Right cardiac atrium (tissue), 1 donor: ENCODE results near the gene MFF.

DNA sequence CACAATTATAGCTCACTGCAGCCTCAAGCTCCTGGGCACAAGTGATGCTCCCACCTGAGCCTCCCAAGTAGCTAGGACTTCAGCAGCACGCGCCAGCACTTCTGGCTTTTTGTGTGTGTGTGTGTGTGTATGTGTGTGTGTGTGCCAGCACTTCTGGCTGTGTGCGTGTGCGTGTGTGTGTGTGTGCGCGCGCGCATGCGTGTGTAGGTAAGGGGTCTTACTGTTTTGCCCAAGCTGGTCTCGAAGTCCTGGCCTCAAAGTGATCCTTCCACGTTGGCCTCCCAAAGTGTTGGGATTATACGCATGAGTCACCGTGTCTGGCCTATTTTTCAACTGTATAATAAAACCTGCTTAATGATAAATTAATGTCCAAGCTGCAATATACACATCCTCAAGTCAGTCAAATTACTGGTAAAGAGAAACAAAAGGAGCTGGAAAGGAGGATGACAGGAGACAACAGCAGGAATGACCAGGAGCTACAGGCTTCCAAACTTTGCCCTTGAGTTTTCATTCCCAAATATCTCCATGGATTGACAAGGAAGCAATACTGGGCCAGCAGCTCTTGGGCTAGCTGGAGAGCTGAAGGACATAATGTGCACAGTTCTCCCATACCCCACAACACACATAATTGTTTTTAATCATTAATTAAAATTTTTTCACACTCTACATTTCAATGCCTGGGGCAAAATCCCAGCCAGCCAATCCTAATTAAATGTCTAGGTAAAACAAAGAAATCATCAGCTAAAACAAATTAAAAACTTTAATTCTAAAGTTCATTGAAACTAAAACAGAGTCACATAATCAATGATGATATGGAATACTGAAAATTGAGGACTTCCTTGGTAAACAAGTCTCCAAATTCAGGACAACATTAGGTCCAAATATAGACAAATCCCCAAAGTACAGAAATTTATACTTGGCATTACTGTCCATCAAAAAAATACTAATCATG is 42.5 kb downstream of the CUL3 start:
- PRO-cap, result no peak

- PRO-cap, result no peak
Observed at GRCh38 chr2:224553939-224554835, 31.0 kb downstream of the CUL3 start.

GRCh38 chr2:224569690-224570103 is 15.5 kb downstream of the CUL3 start:
- PRO-cap, result no peak

- PRO-cap, result no peak
Observed at GRCh38 chr2:224776828-224777164, 60.6 kb upstream of the CCDC195 start.

- PRO-cap, result no peak
Observed at GRCh38 chr2:224875809-224876577, 159.8 kb upstream of the CCDC195 start.

DNA sequence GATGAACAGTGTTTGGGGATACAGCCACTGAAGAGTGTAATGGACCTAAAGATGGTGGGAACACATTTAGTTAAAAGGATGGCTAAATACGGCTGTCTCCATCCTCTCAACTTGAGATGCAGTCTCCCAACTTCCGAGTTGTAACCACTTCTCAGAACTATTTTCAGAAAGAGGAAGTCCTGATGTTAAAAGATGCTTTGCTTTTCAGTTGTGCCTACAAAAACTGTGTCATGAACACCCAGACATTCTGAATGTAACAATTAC is 148.0 kb downstream of the DOCK10 start:
- PRO-cap, result no peak

DNA sequence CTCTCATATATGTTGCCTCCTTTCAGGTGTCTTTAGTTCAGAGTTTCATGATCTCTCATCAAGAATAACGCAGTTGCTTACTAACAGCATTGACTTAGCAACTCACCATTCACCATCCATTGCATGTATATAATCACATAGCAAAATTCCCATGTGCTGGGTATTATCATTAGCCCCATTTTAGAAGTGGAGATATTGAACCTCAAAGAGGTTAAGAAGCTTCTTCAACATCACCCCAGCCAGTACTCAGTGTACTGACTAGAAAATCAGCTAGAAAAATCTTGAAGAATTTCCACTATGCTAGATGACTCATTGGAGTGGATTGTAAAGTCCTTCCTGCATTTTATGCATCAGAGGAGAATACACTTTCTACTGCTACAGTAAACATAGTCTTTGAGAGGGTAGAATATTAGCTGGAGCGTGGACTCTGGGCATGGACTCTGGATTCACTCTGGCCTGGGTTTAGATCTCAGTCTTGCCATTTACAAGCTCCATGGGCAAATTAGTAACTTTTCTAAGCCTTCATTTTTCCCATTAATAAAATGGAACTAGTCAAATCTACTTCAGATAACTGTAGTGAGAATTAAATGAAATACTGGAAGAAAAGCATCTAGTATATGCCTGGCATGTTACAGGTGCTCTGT is 216.0 kb downstream of the IRS1 start:
- PRO-cap, result no peak

GRCh38 chr2:226615831-226616424 is 183.7 kb downstream of the IRS1 start:
- PRO-cap, result no peak

- PRO-cap, result no peak
Observed at GRCh38 chr2:226631589-226632135, 168.0 kb downstream of the IRS1 start.

DNA sequence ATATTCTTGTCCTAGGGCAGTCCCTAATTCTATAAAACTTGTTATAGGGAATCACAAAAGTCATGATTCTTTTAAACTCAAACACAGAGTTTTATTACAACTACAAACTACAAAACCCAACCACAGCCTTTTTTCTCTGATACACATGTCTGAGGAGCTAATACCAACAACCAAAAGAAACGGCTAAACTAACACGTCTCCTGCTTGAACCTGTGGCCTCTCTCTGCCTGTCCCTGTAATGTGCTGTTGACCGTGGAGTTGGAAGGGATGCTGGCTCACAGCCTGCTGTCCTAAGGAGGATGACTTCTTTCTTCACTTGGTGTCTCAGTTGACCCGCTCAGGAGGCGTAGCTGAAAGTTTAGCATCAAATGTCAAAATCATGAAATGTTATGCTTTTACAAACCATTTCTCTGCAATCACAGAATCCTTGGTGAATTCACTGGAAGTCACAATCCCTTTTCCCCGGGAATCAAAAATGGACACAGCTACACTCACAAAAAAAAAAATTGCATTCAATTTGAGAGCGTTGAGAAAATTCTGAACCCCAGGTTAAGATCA is 74.5 kb downstream of the IRS1 start:
- PRO-cap, result no peak

DNA sequence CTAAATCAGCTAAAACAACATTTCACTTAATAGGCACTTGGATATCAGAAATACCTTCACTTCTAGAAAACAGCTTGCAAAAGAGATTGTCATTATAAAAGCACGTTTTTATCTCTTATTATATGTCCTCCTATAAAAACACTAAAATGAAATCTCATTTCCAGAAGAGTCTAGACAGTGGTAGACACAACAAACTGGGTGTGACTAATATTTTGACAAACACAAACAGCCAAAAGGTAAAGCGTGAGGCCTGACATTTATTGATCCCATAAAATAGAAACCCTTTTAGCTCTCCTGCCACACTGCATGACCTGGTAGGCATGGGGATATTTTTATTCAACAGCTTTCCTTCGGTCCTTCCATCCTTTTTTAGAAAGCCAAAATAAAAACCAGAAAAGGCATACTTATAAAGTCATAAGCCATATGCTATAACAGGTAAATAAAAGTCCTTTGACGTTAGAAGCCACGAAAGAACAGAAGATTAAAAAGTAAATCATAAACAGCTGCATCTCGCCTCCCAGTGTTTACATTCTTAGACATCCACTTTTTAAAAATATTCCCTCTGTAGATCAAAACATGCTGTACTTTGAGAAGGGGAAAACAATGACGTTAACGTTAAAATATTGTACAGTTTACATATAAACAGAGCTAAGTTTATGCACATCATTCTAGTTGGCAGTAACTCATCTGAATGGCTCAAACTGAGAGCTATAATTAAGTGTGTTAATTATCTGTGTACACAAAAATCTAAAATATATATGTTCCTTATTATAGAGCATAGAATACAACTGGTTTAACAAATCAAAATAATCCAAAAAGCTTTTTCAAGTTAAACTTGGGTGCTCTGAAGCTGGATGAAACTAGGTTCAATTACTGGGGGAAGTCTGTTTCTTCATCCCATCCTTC is 44.6 kb downstream of the IRS1 start:
- PRO-cap, result no peak

DNA sequence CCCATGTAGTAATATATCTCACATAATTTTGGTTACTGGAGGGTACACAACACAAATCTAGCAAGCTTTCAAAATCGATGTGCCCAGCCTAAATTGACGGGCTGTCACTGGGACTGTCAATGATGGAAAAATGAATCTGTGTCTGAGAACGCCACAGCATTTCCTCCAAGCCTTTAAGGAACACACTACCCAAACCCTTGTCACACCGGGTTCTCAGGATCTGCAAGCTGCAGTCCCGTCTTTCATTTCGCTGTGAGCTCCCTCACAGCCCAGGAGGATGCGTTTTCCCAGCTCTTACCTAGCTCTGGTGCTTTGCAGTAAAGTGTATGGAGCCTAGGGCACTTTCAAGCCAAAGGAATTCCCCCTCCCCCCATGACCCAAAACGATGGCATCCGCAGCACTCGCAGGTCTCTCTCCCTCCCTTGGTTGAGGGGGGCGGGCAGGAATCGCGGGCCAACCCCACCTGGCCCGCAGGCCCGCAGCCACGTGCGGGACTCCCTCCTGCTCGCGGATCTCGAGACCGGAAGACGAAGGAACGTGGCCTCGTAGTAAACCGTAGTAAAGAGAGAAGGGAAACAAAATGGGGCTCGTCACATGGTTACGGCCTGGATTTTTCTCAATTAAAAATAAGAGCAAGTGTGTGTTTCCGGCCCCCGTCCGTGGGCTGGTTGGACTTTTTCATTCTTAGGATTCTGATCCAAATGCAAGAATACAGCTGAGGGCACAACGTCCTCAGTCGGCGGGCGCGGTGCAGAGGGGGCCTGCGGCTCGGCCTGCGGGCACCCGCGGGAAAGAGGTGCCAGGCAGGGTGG is 8.6 kb downstream of the IRS1 start:
- PRO-cap, result no peak

- PRO-cap, result no peak
Observed at GRCh38 chr2:227087775-227088538, 76.0 kb downstream of the COL4A4 start.

DNA sequence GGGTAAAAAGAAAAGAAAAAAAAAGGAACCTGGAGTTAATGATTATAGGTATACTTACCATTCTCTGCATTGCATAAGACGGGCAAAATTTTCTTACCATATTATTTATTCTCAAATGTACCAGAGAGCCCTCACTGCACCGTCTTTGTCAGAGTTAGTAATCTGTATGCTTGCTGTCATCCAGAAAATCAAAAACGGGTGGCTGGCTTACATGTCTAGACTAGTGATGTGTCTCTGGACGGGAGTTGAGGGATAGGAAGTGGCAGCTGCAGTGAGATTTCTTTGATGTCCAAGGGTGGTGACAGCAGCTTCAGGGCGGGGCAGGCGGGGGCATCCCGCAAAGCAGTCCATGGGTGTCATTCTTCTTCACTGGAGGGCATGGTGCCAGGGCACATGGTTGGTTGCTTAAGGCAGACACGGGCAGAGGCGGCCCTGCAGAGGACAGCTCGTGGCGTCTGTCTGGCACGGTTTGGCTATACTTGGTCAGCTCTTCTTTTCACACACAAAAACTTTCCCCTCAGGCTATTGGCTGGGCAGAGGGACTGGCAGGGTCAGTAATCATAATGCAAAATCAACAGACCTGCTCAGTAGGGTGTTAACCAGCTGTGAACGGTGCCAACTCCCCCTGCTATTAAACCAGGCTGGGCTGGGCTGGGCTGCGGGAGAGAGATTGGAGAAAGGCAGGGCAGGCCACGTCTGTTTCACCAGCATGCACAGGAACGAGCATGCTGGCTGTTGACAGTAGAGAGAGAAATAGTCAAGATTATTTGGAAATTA is 63.7 kb downstream of the COL4A3 start:
- PRO-cap, result unidirectional peak, plus-strand start at position 413 of the sequence

GRCh38 chr2:227324955-227325530 is at the start of gene MFF:
TSS of gene MFF (plus strand) at chr2:227325251.
- PRO-cap, result bidirectional peak, plus-strand start at chr2:227325287, minus-strand start at chr2:227325150

DNA sequence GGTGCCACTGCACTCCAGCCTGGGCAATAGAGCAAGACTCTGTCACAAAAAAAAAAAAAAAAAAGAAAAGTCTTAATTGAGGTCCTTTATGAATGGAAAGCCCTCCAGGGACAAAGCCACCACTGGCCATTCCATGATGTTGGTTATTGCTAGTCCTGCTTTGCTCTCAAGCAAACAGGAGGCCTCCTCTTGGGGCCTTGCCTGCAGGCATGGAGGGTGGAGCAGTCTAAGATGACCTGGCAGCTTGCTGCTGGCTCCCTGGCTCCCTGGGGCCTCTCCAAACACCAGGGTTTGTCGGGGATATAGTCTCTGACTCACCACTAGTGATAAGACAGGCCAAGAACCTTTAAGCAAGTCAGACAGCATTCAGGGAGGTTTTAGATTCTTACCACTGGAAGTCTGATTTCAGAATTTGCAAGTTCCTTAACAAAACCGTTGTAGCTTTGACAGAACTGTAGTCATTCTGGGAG is 5.8 kb upstream of the AGFG1 start:
- PRO-cap, result no peak

DNA sequence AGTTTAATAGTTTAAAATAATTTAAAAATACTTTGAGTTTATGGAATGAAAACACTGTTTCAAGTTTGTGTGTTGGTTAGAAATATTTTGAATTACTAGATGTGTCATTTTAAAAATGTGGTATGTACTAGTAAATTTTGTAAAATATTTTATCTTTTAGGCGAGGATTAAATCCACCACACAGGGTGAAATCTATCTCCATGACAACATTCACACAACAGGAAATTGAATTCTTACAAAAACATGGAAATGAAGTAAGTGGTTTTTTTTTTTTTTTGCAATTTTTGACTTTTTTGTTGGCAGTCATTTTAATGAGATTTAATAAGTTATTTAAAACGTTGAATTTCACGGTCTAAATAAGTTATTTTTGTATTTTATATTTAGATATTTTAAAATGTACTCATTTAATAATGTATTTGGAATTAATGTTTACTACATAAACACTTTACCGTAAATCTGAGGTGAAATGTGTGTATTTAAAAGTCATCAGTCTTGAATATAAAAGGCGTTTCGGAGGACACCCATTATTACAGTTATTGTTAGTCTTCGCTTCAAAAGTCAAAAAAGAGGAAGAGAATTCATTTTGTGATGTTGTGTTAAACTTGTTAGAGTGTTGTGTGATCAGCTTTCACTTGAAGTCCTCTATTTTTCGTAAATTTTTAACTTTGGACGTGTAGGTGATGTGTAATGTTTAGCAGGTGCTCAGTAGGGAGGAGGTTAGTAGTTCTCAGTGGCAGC is 19.6 kb downstream of the AGFG1 start:
- PRO-cap, result no peak

DNA sequence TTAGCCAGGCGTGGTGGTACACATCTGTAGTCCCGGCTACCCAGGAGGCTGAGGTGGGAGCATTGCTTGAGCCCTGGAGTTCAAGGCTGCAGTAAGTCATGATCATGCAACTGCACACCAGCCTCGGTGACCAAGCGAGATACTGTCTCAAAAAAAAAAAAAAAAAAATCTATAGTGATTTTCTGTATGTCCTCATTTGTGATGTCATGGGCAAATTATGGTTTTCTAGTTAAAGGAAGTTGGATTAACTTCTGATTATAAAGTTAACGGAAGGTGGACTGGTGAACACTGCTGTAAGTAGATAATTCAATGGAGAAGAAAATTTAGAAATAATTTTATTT is 23.4 kb downstream of the AGFG1 start:
- PRO-cap, result no peak

- PRO-cap, result no peak
Observed at GRCh38 chr2:227555982-227557177, 42.3 kb upstream of the SCYGR2 start.

DNA sequence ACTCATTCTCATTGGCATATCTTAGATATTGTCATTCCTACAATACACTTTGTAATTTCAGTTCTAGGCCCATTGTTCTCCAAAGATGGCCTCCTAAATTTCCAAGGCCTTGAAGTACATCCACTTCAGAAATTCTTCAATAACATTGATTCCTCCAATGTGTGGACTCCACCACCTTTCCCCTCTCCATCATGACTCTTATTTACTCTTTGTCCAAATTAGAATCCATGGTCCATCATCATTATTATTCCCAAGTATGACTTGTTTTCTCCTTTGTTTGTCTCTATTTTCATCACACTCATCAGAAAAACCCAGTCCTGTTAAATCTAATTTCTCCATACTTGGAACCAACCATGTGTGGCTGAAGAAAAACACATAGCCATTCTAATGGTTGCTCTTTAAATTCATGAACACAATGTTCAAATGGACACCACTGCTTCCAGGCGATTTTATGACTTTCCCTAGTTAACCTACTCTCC is 131.7 kb upstream of the SPHKAP start:
- PRO-cap, result no peak